Subcutaneous adipose tissue (tissue), 3 donors: ENCODE data around the genes IRAG2 and PPFIBP1.

GRCh38 chr12:22652762-22653842 is 28.1 kb downstream of the ETNK1 start:
- PRO-cap, result no peak
- RAMPAGE, long total RNA, 3 experiments, result no peak in any of the 3 experiments

DNA sequence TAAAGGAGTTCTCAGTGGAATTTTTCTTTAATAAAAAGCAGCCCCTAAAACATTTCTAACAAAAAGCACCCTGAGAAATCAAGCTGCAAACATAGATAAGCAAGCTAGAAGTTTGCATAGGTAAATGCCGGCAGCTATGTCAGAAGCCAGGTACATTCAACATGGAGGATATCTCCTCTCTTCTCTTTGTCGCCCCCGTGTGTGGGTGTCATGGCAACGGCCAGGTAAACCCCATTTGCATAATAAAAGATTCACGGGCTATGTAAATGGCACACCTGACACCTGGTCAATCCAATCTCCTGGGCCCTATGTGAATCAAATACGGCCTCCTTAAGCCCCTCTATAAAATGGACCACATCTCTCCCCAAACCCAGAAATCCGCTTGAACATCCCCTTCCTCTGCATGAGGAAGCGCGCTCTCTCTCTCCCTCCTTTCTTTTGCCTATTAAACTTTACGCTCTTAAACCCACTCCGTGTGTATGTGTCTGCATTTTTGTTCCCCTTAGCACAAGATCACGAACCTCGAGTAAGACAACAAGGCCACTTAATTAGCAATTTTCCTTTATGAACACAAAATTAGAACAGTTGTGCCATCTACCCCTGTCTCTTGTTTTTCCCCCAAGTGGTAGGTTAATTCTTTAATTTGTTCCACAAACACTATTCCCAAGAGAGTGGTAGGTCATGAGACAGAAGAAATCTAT is 363.7 kb downstream of the SOX5 start:
- PRO-cap, result no peak
- RAMPAGE, long total RNA, 3 experiments, result no peak in any of the 3 experiments

DNA sequence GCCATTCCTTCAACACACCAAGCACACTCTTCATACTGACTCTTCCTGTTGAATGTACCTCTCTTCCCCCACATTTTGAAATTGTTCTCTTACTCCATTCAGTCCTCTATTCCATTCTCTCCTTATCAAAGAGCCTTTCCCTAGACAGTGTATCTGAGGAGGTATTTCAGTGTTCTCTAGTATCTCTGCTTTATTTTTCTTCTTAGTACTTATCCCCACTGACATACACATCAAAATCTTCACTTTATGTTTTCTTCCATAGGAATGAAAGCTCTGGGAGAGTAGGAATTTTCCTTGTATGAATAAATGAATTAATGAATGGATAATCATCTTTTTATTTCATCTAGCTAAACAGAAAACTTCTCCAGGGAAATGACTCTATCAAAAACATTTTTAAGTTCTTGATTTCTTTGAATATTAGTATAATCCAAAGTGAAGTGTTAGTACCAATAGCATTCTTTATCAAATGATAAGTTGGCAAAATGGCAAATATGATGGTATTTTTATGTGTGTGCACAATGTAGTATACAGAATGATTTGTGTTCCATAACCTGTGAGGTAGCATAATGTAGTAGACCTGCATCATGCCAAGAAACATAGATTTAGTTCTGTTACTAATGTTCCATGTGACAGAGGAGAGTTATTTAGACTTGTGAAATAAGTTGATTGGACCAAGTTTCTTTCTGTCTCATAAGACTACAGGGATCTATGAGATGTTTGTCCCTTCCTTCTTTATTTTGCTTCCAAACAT is 261.8 kb upstream of the SOX5 start:
- PRO-cap, result no peak
- RAMPAGE, long total RNA, 3 experiments, result no peak in any of the 3 experiments

GRCh38 chr12:24476235-24476957 is 472.5 kb downstream of the BCAT1 start:
- PRO-cap, result no peak
- RAMPAGE, long total RNA, 3 experiments, result no peak in any of the 3 experiments

DNA sequence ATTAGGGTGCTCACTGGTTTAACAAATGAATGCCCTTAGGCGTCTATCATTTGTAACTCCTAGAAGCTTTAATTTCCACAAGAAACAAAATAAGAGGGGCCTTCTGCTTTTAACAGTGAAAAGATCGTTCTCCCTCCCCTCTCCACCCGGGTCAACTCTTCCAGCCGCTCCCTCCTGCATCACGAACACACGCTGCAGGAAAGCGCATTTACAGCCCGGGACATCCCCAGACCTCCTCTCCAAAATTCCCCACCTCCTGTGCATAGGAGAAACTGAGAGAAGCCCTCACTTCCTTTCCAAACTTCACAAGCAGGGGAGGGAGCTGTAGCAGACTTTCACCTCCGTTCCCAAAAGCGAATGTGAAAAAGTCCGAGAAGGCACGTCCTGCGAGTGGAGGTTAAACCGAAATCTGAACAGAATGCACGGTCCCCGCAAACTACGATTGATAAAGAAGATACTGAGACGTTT is 535 bp downstream of the BCAT1 start:
- PRO-cap, result no peak
- RAMPAGE, long total RNA, 3 experiments, result no peak in any of the 3 experiments

GRCh38 chr12:25052161-25053281 is at the start of gene IRAG2:
IRAG2 (plus strand) TSS chr12:25052706.
- PRO-cap, result unidirectional peak, plus-strand start at chr12:25052257; unidirectional peak, plus-strand start at chr12:25052706
- RAMPAGE, long total RNA, 3 experiments, result start-site peak on the plus strand in 2 of 3 experiments, at chr12:25052265-25052933 at its widest, 7 to 49 reads per replicate

DNA sequence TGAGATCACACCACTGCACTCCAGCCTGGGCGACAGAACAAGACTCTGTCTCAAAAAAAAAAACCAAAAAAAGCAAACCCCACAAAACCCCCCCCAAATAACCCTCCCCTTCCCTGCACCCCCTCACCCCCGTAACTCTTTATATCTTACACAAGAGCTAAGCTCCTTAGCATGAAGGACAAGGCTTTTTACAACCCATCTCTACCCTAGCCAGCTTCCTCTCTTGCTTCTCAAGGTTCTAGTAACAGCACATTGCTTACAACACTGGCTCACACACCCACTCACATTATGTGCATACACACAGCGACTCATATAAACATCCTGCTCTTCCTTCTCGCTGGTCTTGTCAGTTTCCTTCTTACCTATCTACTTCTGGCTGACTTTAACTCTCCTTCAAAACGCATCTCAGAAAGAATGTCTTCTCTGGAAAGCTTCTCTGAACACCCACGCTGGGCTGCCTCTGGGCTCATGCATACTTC is 126.6 kb upstream of the KRAS start:
- PRO-cap, result no peak
- RAMPAGE, long total RNA, 3 experiments, result no peak in any of the 3 experiments

DNA sequence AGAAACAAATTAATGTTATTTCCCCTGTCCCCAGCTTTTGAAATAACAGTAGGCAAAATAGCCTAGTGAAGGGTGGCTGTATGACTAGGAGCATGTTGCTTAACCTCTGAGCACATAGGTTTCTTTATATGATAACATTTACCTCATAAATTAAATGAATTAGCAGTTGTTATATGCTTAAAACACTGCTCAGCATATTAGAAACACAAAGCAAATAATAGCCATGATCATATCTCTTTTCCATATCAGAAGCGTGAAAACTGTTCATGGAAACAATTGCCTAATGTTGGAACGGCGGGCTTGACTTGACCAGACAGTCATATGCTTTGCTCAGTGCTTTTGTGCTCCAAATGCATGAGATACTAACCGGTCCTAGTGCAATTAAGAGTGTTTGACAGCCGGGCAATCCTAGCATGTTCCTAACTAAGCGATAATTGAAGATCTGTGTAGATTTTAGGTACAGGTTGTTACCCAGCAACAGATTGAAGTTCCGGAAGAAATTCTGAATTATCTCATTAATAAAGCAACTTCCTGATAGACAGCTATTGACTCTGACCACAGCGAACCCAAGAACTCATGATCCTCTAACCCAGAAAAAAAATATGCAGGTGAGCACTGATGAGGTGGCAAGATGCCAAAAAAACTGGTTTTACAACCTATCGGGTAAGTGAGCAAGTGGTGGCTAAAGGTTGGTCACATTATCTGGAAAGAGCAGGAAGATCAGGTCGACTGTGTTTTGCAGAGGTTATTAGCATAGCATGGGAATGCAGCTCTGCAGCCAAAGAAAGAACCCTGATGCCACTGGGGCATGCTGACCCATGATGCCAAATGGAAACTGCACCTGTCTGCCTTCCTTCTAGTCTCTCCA is 23.8 kb downstream of the BHLHE41 start:
- PRO-cap, result no peak
- RAMPAGE, long total RNA, 3 experiments, result no peak in any of the 3 experiments

- PRO-cap, result no peak
- RAMPAGE, long total RNA, 3 experiments, result no peak in any of the 3 experiments
These were observed 28.5 kb upstream of the BHLHE41 start for GRCh38 chr12:26153222-26153788.

- PRO-cap, result no peak
- RAMPAGE, long total RNA, 3 experiments, result no peak in any of the 3 experiments
These were observed 33.6 kb upstream of the BHLHE41 start for GRCh38 chr12:26158333-26158865.

- PRO-cap, result no peak
- RAMPAGE, long total RNA, 3 experiments, result no peak in any of the 3 experiments
These were observed 35.3 kb downstream of the SSPN start for GRCh38 chr12:26230559-26231158.

DNA sequence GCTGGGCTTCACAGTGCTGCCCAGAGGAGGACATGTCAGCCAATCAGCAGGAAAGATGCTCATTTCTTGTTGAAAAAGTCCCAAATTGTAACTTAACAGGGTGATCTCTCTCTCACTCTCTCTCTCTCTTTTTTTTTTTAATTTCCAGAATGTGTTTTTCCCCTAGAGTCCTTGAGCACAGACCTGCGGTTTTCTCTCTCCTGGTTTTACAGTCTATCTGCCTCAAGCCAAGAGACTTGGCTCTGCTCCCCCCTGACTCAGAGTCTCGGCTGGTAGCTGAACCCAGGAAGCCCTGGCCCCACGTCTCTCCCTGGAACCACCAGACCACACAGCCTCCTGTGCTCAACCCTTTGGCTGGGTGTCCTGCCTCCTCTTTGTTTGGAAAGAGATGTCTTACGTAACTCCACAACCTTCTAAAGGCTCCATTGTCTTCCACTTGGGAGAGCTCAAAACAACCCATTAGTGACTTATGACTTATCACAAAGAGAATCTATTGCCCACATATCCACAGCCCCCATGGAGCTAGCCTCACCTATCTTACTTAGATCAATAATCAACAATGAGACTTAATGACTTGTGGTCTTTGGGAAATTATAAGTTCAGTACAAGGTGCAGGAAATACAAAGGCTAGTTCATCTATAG is 44.1 kb downstream of the SSPN start:
- PRO-cap, result no peak
- RAMPAGE, long total RNA, 3 experiments, result no peak in any of the 3 experiments

GRCh38 chr12:26528787-26529706 is 303.9 kb downstream of the ITPR2 start:
- PRO-cap, result no peak
- RAMPAGE, long total RNA, 3 experiments, result start-site peak on the minus strand in 1 of 3 experiments, at chr12:26529246-26529533 at its widest, 13 reads per replicate

GRCh38 chr12:26630009-26630363 is 203.0 kb downstream of the ITPR2 start:
- PRO-cap, result no peak
- RAMPAGE, long total RNA, 3 experiments, result no peak in any of the 3 experiments

DNA sequence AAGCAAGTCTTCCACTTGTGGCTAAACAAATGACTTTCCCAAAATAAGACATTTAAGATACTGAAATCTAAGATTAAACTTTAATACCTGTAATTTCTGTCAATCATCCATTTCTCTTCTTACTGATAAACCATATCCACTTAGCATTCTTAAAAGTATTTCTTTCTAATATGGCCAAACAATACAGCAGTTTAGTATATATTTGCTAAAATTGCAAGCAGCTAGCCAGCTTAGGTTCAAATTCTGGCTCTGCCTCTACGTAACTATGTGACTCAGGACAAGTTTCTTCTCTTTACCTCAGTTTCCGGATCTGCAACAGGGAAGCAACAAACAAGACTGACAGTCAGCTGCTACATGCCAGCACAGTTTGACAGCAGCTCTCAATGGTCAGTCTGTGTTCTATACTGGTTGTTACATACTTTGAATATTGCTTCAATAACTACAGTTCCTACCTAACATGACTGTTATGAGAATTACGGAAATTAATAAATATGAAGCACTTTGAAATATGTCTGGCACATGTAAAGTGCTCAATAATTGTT is 1.9 kb downstream of the INTS13 start:
- PRO-cap, result no peak
- RAMPAGE, long total RNA, 3 experiments, result no peak in any of the 3 experiments

- PRO-cap, result no peak
- RAMPAGE, long total RNA, 3 experiments, result no peak in any of the 3 experiments
These were observed 37.2 kb downstream of the FGFR1OP2 start for GRCh38 chr12:26975385-26975935.

DNA sequence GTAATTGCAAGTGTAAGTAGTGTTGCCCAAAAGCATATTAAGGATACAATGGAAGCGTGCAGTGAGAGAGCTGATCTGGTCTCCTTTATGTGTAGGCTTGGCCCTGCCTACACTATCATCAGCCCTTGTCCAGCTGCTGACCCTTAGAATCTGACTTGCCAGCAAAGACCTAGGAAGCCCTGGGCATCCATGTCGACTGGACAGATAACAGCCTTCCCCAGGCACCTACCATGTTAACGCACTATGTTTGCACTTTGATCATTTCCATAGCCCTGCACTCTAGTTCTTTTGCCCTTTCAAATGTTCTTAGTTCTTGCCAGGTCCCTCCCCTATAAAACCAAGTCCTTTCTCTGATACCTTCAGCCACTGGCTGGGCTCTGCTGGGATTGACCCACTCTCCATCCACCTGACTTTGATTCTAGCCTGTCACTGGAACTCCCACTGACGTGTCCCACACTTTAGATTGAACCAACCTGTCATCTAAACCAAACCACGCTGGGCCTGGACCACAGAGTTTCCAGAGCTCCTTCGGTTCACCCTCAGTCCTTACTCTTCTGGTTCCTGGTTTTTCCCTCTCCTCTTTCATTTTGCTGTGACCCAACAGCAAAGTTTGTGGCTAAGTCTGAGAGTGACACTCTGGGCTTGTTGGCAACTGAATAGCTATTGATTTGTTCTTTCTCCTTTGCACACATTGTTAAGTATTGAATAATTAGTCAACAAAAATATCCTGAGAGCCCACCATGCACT is 51.9 kb upstream of the STK38L start:
- PRO-cap, result no peak
- RAMPAGE, long total RNA, 3 experiments, result no peak in any of the 3 experiments

GRCh38 chr12:27253344-27253747 is 9.3 kb downstream of the STK38L start:
- PRO-cap, result no peak
- RAMPAGE, long total RNA, 3 experiments, result no peak in any of the 3 experiments

DNA sequence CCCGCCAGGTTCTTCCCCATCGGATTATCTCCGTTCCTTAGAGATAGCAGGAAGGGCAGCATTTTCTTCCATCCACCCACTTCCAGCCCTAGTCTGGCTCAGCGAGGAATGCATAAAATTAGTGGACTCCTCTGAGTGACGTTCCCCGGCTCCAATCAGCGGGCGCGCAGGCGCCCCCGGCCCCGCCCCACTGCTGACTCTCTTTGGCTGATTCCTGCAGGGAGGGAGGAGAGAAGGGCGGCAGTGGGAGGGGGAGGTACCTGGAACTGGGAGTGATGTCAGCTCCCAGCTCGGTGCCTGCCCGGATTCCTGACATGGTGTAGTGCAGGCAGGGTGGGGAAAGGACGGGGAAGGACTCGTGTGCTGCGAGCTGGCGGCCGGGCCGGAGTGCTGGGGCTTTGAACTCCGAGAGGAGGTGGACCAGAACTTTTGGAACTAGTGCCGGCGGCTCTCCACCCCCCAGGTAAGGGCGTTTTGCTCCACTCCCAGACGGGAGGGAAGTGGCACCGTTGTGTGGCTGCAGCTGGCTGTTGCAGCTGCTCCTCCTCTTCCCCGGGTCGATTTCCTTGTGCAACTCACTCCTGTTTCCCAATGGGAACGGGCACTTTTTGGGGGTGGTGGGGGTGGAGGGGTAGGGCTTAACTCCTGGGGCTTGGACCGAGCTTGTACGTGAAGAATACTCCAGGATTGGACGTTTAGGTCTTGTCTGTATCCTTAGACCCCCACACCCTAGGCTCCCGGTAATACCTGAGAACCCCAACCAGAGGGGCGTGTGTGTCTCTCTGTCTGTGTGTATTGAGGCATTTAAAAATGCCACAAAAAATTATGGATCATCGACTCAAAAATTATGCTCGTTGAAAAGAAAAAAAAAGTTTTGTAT is at the start of gene PPFIBP1:
TSS of gene PPFIBP1 (plus strand) at position 304 of the 880 bp plus-strand sequence.
- PRO-cap, result bidirectional peak, plus-strand start at position 304 of the sequence, minus-strand start at position 100 of the sequence; bidirectional peak, plus-strand start at position 488 of the sequence, minus-strand start at position 515 of the sequence
- RAMPAGE, long total RNA, 3 experiments, result start-site peak on the plus strand in 2 of 3 experiments, centred at positions 273 to 306 of the sequence, 219 to 224 reads per replicate

- PRO-cap, result bidirectional peak, plus-strand start at chr12:27525691, minus-strand start at chr12:27525586
- RAMPAGE, long total RNA, 3 experiments, result no peak in any of the 3 experiments
These were observed 1.4 kb downstream of the PPFIBP1 start for GRCh38 chr12:27525293-27525948.